SJCRH30 (cell line): ENCODE measurements around a stretch of chr11.

- RAMPAGE, long total RNA = no peak
These were observed 23.4 kb downstream of the TUB start for GRCh38 chr11:8104285-8104921.

- RAMPAGE, long total RNA = no peak
These were observed 39.6 kb downstream of the LMO1 start for GRCh38 chr11:8223997-8224542.

DNA sequence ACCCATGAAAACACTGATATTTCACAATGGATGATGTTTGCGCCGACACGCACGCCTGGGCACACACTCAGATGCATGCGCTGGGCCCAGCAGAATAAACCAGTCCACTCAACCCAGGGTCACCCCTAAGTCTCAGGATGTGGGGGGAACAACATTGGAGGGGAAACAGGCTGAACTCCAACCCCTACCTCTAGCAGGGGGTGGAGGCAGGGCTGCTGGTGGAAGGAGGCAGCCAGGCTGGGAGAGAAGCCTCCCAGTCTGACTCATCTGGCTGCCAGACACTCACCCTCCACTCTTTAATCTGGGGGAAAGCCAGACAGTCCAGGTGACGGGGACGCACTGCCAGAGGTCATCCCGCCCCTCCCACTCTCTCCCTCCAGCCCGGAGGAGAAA lies 29.7 kb downstream of the LMO1 start:
- RAMPAGE, long total RNA = no peak

DNA sequence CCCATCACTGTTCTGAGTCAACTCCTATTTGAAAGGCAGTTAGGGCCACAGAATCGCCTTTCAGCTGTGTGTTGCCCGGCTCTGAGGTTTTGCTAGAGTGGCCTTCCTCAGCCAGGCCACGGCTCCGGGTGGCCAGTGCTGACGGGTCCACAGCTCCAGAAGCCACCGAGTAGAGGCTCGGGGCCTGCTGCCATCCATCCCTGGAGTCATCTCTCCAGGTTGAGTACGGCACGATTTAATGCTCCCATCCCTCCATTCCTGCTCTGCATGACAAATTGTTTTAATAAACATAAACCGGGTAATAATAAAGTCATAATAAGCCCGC lies 51.5 kb upstream of the LMO1 start:
- RAMPAGE, long total RNA = no peak

- RAMPAGE, long total RNA = no peak
These were observed 65.1 kb upstream of the LMO1 start for GRCh38 chr11:8328642-8329224.

DNA sequence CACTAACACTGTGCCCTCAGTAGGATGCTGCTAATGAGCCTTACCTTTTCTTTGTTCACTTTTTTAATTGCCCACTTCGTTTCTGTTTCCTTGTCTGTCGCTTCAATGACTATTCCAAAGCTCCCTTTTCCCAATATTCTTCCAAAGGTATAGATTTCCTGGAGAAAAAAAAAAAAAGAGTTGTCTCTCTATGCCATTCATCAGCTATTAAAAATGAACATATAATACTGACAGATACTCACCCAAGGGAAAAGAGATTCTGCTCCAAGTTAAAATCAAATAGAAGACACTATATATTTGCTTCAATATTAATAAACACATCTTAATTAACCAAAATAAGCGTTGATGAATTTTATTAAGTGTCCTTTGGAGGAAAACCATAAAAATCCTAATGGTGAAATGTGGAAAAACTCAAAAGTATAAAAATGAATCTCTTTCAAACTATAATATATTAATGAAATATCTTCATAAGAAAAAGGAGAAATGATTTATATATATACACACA lies 129.3 kb downstream of the STK33 start:
- RAMPAGE, long total RNA = no peak

DNA sequence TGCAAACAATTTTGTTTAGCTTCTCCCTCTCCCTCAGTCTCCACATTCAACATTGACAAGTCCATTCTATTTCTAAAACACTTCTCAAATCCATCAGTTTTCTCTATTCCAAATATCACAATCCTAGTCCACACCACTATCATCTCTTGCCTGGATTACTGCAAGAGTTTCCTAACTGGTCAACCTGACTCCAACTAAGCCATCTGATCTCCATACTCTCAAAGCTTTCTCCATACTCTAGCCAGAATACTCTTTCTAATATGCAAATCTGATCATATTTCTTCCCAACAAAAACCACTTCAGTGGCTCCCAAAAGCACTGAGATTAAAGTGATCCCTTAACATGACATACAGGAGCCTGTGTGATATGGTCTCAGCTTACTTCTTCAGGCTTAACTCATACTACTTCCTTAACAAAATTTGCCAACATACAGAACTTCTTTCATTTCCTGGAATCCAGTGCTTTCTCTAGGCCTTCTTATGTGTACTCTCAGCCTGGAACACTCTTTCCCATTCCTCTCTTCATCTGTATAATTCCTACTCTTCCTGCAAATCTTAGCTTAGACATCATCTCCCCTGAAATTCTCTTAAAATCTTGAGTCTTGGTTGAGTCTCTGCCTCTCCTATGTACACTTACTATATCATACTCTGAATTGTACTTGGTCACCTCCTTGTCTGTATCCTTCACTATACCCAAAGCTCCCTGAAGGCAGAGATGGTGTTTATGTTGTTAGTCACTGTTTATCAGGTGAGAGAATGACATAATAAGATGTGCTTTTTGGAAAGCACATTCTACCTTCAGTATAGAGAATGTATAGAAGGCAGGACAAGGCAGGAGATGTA lies 107.9 kb downstream of the STK33 start:
- RAMPAGE, long total RNA = no peak

DNA sequence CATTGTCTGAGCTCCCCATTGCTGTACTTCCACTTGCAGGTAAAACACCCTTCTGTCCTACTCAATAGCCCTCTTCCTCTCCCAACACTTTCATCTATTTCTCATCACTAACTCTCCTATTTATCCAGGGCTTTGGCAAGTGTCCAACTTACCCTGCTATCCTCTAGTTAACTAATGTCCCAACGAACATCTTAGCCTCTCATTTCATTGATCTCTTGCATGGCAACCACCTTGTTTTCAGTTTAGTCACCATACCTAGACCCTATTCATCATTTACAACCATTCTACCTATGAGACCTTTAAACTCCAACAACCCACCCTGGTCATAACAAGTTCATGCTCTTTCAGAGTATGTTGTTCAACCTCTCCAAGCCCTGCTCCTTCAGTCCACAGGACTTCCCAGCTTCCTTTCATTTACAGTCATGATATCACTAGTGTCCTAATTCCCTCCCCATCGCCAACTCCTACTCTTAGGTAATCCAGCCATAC lies 38.7 kb downstream of the TRIM66 start:
- RAMPAGE, long total RNA = no peak

DNA sequence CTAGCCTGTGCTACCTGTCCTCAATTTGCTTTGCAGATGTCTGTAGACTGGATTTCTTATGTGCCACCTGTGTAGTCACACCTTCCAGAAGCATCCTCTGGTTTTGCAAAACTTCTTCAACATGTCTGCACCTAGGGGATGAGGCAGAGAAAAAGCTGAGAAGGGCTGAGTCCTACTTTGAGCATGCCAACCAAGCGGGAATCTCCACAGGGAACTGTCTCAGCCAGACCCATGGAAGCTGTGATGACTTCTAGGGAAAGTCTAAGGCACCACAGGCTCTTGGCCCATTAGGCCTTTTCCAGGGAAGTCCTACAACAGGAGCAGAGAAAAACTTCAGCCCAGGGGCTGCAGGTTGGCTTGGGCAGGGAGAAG lies 34.5 kb downstream of the TRIM66 start:
- RAMPAGE, long total RNA = no peak

- RAMPAGE, long total RNA = no peak
These were observed 11.0 kb downstream of the RPL27A start for GRCh38 chr11:8693300-8694189.

DNA sequence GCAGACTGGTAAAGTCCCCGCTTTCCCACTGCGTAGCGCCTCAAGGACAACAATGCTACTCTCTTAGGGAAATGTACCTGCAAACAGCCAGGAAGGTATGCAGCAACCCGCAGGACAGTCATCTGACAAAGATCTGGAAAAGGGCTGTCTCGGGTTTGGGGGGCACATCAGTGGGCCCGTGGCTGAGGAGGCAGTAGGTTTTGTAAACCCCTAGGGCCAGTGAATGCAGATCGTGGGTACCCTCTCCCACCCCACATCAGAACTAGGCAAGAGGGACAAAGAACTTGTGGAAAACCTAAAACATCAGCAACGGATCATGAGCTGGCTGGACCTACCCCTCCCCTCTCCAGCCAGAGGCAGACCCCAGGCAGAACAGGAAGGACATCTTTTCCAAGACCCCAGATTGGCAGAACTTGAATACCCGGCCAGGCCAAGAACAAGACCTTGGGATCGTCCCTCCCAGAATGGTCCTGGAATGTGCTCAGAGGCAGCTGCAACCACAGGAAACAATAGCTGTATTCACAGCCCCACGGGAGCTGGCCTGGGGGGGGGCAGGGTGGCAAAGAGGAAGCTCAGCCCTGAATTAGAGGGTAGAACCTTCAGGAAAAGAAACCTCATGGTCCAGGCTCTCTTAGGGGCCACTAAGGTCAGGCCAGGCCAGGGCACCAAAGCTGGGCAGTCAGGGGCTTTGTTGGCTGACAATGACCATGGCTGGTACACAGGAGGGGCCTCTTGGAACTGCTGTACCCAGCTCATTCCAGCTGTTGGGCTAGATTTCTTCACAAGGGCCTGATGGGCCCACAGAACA lies 17.1 kb downstream of the RPL27A start:
- RAMPAGE, long total RNA = no peak

DNA sequence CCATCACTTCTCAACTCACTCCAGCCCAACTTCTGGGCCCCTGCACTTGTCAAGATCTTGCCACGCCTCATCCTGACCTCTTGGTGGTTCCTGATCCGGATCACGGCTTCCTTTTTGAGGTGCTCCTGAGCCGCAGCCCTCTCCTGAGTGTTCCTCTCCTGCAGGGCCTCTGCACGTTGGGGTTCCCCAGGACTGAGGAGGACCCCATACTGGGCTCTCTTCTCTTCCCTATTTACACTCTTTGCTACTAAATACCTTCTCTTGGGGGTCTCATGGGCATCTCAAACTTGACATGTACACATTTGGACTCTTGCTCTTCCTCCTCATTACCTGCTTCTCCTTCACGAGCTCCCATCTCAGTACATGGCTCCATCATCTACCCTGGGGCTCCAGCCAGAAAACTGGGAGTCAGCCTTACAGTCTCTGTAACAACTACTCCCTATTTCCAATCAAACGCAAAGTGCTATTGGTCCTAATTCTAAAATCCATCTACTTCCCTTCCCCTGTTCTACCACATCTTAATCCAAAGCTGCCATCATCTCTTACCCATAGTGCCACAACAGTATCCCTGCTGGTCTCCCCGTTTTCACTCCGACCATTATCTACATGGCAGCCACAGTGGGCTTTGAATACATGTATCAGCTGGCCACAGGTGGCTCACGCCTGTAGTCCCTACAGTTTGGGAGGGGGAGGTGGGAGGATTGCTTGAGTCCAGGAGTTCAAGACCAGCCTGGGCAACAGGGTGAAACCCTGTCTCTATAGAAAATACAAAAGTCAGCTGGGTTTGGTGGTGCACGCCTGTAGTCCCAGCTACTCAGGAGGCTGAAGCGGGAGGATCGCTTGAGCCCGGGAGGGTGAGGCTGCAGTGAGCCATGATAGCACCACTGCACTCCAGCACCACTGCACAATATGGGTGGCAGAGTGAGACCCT lies 23.0 kb downstream of the RPL27A start:
- RAMPAGE, long total RNA = no peak

- RAMPAGE, long total RNA = no peak
These were observed 55.2 kb downstream of the RPL27A start for GRCh38 chr11:8737716-8738290.

DNA sequence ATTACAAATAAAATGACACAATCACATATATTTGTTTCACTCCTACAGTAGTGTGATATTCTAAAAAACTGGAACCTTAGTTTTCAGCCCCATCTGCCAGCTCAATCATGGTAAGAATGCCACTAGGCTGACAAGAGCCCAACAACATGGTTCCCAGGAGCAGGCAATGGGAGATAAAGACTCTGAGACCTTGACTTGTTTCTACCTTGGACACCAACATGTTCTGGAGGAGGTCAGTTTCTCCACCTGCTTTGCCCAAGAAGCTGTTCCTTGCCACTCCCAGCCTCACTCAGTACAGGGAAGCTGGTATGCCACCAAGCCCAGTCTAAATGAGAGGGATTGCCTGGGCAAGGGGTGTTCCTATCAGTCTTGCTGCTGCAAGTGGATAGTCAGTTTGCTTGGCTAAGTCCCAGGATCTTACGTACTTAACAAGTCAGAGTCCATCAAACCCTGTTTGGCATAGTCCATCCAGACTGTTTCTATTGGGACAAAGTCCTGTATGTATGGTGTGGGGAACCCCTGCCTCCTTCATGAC lies 61.4 kb downstream of the DENND2B start:
- RAMPAGE, long total RNA = no peak

- RAMPAGE, long total RNA = no peak
These were observed 45.2 kb downstream of the DENND2B start for GRCh38 chr11:8765378-8765663.

- RAMPAGE, long total RNA = no peak
These were observed 43.1 kb downstream of the DENND2B start for GRCh38 chr11:8767442-8767796.

DNA sequence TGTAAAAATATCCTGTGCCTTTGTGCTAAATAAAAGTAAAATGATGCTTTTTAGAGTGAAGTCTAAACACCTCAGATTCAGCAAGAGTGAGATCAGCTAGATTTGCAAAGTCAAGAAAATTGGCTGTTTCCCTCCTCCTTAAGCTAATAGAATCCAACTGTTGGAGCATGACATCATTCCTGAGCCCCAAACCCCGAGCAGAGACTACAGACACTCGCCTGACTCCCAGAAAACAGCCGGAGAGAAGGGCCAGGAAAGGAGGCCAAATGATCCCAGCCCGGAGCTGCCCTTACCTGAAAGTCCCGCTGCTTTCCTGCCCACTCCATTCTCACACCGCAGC lies 280 bp downstream of the DENND2B start:
- RAMPAGE, long total RNA = no peak

- RAMPAGE, long total RNA = no peak
These were observed 23.9 kb upstream of the DENND2B start for GRCh38 chr11:8834332-8834716.

GRCh38 chr11:9265603-9265845 lies 374 bp upstream of the DENND5A start:
- RAMPAGE, long total RNA = no peak

DNA sequence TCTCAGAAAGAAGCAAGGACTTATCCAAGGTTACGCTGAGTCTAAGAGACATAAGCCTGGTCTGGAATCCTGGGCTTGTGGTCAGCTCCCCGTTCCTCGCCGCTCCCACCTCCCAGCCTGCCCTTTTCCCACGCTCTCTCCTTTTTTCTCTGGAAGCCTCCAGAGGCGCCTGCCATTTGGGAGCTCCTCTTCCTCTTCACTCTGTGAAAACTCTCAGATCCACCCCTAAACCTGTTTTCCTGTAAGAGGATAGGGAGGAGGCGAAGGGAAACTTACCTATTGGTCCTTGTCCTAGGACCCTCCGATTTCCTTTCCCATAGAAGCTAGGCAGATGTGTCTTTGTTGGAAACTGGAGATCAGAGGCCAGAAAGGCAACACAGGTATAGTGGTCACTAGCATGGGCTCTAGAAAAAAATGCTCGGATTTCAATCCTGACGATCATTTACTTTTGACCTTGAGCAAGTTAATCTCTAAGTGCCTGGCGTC lies 739 bp upstream of the DENND5A start:
- RAMPAGE, long total RNA = no peak